Esophagus muscularis mucosa (tissue), 4 donors: ENCODE data around the gene CCDC54.

GRCh38 chr3:100269671-100270377 lies 9.0 kb downstream of the TBC1D23 start:
- PRO-cap: no peak
- RAMPAGE, long total RNA, 4 experiments: no peak in any of the 4 experiments

- PRO-cap: no peak
- RAMPAGE, long total RNA, 4 experiments: no peak in any of the 4 experiments
These were observed 7.9 kb downstream of the TMEM45A start for GRCh38 chr3:100500245-100500711.

GRCh38 chr3:100982580-100983114 lies 10.6 kb downstream of the ABI3BP start:
- PRO-cap: no peak
- RAMPAGE, long total RNA, 4 experiments: no peak in any of the 4 experiments

DNA sequence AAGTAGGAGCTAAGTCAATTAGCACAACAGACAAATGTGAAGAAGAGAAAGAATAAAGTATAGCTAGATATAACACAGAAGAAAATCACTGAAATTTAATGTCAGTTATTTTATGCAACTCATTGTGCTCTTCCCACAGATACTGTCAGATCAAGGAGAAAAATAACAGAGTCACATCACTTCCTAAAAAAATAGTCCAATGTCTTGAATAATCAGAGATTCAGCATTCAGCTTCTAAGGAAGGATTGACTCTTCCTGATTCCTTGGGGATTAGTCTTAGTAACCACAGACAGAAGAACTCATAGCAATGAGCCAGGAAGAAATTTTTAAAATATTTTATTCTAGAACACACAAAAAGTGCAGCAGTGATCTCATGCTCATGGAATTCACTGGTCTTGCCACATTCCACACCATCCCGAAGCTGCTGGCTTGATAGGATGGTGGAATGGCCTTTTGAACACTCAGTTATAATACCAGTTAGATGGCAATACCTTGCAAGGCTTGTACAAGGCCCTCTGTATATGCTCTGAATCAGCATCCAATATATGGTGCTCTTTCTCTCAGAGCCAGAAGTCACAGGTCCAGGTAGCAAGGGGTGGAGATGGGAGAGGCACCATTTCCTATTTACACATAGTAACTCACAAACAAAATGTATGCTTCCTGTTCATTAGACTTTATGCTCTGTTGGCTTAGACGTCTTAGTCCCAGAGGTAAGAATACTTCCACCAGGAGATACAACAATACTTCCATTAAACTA lies 43.0 kb upstream of the ABI3BP start:
- PRO-cap: no peak
- RAMPAGE, long total RNA, 4 experiments: no peak in any of the 4 experiments

DNA sequence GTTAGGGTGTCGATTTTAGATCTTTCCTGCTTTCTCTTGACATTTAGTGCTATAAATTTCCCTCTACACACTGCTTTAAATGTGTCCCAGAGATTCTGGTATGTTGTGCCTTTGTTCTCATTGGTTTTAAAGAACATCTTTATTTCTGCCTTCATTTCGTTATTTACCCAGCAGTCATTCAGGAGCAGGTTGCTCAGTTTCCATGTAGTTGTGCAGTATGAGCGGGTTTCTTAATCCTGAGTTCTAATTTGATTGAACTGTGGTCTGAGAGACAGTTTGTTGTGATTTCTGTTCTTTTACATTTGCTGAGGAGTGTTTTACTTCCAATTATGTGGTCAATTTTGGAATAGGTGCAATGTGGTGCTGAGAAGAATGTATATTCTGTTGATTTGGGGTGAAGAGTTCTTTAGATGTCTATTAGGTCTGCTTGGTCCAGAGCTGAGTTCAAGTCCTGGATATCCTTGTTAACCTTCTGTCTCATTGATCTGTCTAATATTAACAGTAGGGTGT lies 82.2 kb downstream of the SENP7 start:
- PRO-cap: no peak
- RAMPAGE, long total RNA, 4 experiments: no peak in any of the 4 experiments

DNA sequence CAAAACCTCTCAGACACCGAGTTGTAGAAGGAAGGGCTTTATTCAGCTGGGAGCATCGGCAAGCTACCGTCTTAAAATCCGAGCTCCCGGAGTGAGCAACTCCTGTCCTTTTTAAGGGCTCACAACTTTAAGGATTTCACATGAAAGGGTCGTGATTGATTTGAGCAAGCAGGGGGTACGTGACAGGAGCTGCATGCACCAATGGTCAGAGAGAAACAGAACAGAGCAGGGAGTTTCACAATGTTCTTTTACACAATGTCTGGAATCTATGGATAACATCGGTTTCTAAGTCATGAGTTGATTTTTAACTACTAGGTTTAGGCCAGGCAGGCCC lies 38.9 kb downstream of the PCNP start:
- PRO-cap: no peak
- RAMPAGE, long total RNA, 4 experiments: no peak in any of the 4 experiments

- PRO-cap: no peak
- RAMPAGE, long total RNA, 4 experiments: no peak in any of the 4 experiments
These were observed 23.2 kb downstream of the ZBTB11 start for GRCh38 chr3:101653717-101654107.

- PRO-cap: no peak
- RAMPAGE, long total RNA, 4 experiments: no peak in any of the 4 experiments
These were observed 689 bp upstream of the RPL24 start for GRCh38 chr3:101687078-101687736.

DNA sequence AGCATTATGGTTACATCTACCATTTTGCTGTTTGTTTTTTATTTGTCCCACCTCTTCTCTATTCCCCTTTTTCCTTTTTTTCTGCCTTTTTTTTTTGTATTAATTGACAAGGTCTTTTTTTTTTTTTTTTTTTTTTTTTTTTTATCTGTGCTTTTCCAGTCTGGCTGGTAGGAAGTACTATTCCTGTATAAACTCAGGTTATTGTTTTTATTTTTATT lies 14.4 kb downstream of the NXPE3 start:
- PRO-cap: no peak
- RAMPAGE, long total RNA, 4 experiments: no peak in any of the 4 experiments

DNA sequence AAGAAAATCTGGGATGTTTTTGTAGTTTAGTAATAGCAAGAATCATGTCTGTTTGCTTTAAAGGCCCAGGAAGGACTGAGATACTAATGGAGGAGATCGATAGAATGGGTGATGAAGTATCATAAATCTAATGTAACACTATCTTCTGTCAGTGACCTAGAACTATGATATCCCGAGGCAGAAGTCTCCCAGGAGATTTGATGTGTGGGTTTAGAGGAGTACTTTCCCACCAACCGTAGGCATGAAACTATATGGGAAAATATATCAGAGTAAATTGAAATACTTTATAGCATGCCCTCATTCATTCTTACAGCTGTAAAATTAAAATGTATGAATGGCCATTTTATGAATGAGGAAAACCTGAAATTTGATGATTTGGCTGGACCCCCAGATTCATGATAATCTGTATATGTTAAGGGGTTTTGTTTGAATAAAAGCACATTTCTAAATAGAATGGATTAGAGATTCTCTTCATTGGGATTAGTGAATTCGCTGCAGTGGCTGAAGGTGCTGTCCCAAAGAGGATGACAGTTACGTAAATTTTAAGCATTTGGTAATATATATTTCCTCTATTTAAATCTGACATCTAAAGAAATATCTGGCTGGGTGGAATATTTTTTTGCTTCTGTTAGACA lies 20.8 kb upstream of the NFKBIZ start:
- PRO-cap: no peak
- RAMPAGE, long total RNA, 4 experiments: no peak in any of the 4 experiments

- PRO-cap: no peak
- RAMPAGE, long total RNA, 4 experiments: no peak in any of the 4 experiments
These were observed 2.7 kb downstream of the NFKBIZ start for GRCh38 chr3:101851639-101852818.

DNA sequence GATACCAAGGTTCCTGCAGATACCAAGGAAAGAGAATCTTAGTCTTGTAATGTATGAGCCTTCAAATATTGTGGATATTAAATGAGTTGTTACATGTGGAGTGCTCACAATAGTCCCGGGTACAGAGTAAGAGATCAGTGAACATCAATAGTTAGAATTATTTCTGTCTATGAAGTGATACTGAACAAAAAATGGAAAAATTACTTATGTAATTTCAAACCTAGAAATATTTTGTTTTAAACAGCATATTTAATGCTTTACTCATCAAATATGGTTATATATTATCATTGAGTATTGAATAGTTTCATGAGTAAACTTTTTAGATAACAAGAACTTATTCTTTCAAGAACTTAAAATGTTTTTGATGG lies 8.4 kb downstream of the NFKBIZ start:
- PRO-cap: no peak
- RAMPAGE, long total RNA, 4 experiments: no peak in any of the 4 experiments

GRCh38 chr3:102180216-102180662 lies 254.6 kb upstream of the ZPLD1 start:
- PRO-cap: bidirectional peak, plus-strand start at chr3:102180497, minus-strand start at chr3:102180386
- RAMPAGE, long total RNA, 4 experiments: no peak in any of the 4 experiments

DNA sequence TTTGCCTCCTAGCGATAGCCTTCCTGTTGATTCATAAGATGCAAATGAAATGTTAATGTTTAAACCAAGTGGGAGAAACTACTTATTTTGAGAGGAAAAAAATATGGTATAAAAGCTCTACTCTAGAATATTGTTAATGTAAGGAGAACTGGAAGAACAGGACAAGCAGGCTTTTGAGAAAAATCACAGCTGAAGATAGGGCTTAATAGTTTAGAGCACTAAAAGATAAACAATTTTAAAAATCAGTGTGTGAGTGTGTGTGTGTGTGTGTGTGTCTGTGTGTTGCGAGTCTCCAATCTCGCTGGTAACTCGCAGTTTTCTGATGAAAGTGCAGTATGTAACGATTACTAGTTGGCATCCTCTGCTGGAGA lies 1.5 kb upstream of the ALCAM start:
- PRO-cap: no peak
- RAMPAGE, long total RNA, 4 experiments: no peak in any of the 4 experiments

GRCh38 chr3:105450355-105451498 lies 84.0 kb downstream of the ALCAM start:
- PRO-cap: no peak
- RAMPAGE, long total RNA, 4 experiments: no peak in any of the 4 experiments

GRCh38 chr3:105534259-105534928 lies 167.7 kb downstream of the ALCAM start:
- PRO-cap: no peak
- RAMPAGE, long total RNA, 4 experiments: no peak in any of the 4 experiments

- PRO-cap: no peak
- RAMPAGE, long total RNA, 4 experiments: no peak in any of the 4 experiments
These were observed 37.8 kb upstream of the CBLB start for GRCh38 chr3:105906589-105907043.

DNA sequence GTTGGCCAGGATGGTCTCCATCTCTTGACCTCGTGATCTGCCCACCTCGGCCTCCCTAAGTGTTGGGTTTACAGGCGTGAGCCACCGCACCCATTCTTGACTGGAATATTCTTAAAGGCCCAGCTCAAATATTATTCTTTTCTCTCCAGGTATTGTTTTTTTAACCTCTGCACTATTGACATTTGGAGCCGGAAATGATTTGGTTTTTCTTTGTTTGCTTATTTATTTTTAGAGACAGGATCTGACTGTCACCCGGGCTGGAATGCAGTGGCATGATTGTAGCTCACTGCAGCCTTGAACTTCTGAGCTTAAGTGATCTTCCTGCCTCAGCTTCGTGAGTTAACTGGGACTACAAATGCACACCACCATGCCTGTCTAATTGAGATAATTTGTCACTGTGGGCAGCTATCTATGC lies 93.7 kb upstream of the CBLB start:
- PRO-cap: no peak
- RAMPAGE, long total RNA, 4 experiments: no peak in any of the 4 experiments

GRCh38 chr3:106644416-106644672 lies 732.9 kb upstream of the CCDC54 start:
- PRO-cap: no peak
- RAMPAGE, long total RNA, 4 experiments: no peak in any of the 4 experiments

DNA sequence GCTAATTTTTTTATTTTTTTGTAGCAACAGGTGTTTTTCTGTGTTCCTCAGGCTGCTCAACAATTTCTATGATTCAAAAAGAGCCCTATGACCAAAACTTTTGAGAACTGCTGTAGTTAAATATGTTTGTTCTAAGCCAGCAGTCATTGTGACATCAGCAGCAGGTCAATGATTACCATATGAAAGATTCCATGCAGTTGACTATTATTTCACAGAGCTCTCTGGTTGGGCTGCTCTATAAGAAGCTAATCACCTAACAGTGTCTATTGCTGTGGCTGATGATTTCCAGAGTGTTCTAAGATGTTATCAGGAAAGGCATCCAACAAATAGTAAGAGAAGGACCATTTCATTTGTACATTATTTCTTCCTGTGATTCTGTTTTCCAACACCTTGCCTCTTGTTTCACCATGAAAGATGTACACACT lies at the start of gene CCDC54:
CCDC54 (plus strand) TSS at position 266 of the 425 bp plus-strand sequence.
- PRO-cap: no peak
- RAMPAGE, long total RNA, 4 experiments: no peak in any of the 4 experiments